Pericardium fibroblast (primary cell): ENCODE measurements around a stretch of chr1.

GRCh38 chr1:230109615-230110517, 42.8 kb downstream of the GALNT2 start:
- RAMPAGE, long total RNA = no peak

- RAMPAGE, long total RNA = no peak
Observed at GRCh38 chr1:230186971-230187248, 119.9 kb downstream of the GALNT2 start.

DNA sequence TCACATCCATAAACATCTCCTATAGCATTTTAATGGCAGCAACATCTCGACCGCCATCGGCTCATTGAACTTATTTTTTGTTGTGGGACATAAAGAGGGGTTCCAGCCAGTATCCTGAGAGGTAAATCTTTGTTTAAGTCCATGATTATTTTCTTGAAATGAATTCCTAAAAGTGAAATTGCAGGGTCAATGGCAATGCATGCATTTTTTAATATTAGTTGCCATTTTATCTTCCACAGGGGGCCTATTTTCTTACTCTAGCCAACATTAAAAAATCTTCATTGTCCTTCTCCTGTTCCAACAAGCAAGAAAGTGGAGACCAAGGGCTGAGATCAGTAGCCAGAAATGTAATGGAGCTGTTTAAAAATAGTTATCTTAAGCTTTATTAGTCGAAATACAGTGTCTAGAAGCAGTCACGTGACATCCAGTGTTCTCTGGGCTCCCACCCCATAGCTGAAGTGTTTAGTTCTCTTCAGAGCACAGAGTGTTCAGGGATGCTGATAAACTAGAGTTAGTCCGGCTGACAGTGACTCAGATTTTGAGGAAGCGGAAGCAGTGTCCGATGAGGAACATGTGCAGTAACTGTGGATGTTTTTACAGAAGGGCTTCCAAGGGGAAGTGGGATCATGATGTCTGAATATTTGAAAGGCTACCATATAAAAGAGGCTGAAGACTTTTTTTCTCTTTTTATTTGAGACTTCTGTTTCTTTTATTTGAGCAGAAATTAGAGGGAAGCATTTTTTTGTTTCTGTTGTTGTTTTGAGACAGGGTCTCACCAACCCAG, 123.9 kb downstream of the GALNT2 start:
- RAMPAGE, long total RNA = no peak

GRCh38 chr1:230274020-230274600, 152.0 kb downstream of the PGBD5 start:
- RAMPAGE, long total RNA = no peak

GRCh38 chr1:230299318-230300104, 126.6 kb downstream of the PGBD5 start:
- RAMPAGE, long total RNA = no peak

GRCh38 chr1:230641821-230642141, 500 bp upstream of the COG2 start:
- RAMPAGE, long total RNA = no peak

DNA sequence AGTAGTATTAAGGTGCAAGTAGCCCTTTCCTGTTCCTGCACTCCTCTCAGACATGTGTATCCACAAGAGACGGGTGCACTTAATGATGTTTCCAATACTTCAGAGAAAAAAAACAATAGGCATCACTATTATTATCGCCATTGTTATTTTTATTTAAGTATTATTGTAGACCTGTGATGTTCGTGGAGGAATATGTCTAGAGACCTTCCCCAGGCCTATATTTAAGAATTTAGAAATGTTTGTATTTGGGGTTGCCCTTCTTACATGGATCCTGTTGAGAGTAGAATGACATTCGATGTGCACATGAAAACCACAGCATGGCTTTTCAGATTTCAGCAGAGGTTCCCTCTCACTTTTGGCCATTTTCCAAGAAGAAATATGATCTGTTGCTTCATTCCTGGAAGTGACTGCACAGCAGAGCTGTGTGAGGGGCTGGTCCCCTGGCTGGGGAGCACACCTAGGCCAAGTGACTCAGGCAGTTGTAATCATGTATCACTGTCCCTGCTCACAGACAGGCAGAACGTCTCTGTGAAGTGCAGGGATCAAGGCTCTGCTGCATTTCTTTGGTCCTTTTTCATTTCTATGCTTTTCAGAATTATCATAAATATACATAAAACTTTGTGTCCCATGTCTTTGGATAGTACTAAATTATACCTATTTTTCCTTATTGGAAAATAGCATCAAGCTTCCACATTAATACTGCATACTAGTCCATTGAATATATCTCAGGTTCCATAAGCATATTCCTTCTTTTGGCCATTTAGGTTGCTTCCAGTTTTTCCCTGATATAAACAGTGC, 32.3 kb downstream of the AGT start:
- RAMPAGE, long total RNA = no peak

- RAMPAGE, long total RNA = no peak
Observed at GRCh38 chr1:230708374-230709543, 5.2 kb downstream of the AGT start.

DNA sequence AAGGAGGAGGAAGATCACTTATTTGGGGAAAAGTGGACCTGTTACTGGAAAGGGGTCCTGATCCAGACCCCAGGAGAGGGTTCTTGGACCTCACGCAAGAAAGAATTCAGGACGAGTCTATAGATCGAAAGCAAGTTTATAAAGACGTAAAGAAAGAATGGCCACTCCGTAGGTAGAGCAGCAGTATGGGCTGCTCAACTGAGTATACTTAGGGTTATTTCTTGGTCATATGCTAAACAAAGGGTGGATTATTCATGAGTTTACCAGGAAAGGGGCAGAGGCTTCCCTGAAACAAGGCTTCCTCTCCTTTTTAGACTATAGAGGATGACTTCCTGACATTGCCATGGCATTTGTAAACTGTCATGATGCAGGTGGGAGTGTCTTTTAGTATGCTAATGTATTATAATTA, 7.4 kb upstream of the CAPN9 start:
- RAMPAGE, long total RNA = no peak

DNA sequence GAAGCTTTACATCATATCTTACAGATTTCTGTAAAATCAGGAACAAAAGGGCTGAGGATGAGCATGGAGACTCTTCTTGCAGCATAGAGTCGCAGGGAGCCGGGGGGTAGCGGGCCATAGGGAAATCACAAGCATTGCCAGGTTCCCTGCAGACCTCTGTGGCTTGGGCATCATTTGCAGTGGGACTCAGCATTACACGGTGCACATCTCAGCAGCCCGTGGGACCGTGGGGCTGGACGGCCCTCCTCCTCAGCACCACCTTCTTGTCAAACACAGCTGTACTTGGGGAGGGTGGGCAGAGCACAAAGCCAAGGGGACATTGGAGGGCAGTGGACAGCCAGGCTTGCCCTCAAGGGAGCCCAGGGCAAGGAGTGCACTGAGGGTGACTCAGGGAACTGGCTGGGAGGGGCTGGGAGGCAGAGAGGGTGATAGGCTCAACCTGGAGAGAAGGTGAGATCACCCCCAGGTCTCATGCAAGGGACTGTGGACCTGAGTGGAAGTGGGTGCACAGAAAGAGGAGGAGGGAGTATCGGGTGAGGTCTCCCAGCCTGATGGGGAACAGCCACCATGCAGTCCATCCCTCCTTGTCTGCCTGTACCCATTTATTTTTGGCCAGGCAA, 3.4 kb downstream of the CAPN9 start:
- RAMPAGE, long total RNA = no peak

DNA sequence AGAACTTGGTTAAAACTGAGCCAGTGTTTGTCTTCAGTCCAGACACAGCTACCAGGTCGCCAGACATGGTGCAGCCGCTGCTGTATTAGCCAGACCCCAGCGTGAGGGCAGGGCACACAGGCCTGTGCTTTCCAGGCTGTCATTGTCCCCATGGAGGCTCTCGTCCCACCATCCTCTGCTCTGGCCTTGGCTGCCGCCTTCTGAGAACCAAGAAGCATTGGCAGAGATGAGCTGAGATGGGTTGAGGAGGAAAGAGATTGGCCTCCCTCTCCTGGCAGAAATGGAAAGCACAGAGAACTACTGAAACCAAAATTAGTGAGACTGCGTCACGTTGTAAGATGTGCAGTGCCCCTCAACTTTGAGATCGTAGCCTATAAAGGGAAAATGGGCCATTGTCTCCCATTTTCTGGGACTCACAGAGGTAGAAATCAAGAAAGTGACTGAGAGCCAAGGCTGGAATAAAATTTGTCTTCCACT, 25.9 kb downstream of the CAPN9 start:
- RAMPAGE, long total RNA = no peak

GRCh38 chr1:230958150-230958816, 20.4 kb downstream of the TTC13 start:
- RAMPAGE, long total RNA = no peak

DNA sequence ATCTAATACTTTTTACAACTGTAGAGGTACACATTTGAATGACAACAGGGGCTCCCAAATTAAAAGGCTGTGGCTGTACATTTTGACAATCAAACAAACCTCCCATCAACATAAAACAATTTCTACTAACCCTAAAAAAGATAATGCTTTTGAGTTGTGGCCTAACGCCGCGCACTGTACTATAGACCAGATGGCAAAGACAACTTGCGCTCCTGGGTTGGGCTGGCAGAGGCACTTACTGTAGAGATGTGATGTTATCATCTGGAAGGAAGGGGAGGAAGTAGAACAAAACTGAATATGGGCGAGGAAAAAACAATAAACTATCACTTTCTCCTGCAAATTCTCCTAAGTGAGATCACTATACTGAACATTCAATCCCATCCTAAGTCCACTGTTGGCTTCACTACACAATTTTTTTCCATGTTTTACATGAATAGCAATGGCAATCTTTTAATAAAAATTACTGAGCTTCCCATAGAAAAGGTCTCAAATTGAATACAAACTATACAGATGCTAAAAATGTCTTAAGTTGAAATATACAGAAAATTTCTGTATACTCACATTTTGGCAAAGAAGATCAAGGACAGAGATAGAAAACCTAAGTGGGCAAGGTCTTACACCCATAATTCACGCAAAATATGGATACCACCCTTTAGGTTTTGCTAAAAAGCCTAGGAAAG, 26.2 kb downstream of the SPRTN start:
- RAMPAGE, long total RNA = no peak

- RAMPAGE, long total RNA = no peak
Observed at GRCh38 chr1:231420459-231420737, 1.7 kb downstream of the EGLN1 start.

DNA sequence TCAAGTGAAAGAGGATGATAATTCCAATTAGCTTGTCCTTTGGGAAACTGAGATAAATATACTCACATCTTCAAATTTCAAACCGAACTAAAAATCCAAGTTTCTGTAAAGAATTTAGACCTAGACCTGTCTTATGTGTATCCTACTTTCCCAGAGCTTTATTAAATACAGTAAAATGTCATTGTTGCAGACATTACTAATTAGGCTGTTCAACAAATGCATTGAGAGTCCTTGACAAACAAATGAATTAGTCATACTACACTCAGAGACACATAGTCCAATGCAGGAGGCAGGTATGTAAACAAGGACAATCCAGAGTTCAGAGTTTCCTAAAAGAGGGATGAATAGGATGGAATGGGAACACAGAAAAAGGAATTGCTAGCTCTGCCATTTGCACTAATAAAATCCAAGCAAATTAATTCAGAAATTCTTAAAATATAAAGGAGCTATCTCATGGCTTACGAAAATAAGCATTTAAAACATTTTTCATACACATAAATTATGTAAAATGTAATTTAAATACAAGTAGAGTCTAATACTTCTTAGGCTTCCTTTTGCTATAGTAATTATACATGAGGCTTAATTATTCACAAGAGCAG, 1.6 kb upstream of the EGLN1 start:
- RAMPAGE, long total RNA = no peak

DNA sequence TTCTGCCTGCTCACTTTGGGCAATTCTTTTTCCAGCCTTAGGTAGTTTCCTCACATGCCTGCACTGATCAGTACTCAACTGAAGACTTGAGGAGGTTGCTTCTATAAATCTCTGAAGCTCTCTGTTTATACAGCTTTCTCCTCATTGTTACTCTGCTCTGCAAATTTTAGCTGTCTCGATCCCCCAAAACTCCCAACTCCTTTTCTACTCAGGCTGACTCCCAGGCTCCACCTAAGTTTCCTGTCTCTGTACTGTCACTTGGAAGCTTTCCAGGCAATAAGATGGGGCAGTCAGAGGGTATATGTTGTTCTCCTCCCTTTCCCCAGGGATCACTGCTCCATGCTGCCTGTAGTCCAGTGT, 13.3 kb downstream of the TSNAX start:
- RAMPAGE, long total RNA = no peak

DNA sequence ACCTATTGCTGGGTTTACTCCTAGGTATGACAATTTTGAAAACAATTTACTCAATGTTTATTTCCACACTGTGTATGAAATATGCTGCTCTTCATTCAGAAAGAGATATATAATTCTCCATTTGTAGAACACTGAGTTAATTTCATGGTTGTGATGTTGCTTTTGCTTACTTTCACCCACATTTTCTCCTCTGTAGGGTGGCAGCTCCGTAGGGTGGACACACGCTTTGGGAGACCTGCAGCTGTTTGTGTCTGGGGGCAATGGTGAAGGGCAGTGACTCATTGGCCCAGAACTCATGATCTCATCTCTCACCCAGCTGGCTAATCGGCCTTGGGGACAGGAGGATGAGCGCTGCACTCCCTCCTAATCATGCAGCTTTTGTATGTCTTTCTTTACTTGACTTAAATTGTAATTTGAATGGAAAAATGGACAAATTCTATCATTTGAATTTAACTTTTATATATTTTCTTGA, 9.5 kb downstream of the DISC1 start:
- RAMPAGE, long total RNA = no peak

DNA sequence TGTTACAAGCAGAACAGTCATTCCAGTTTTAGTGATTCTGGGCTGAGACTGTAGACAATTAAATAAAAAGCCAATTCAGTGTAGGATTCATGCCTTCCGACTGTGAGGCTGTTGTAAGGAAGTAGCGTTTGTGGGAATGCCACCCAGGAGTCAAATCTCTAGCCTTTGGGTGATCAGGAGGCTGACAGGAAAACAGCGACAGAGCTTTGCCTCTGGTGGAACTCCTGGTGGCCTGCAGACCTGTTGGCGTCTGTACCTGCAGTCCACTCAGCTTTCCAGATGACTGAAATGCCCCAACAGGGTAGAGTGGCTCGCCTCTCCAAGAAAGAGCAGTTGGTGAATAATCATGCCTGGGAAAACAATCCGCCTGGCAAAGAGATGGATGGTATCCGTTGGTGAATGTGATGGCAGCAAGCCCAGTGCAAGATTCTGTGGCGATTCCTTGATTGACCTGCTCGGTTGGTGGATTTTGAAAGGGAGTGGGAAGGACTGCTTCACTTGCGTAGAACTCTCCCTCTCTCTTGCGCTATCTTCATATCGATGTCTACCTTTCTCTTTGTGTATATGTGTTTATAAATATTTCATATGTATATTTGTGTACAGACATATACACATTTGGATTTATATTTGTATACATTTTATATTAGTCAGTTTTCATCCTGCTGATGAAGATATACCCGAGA, 58.2 kb downstream of the DISC1 start:
- RAMPAGE, long total RNA = no peak

GRCh38 chr1:231929170-231929683, 302.6 kb downstream of the DISC1 start:
- RAMPAGE, long total RNA = no peak

GRCh38 chr1:232624819-232625163, 5.1 kb downstream of the SIPA1L2 start:
- RAMPAGE, long total RNA = no peak